Measurements from ENCODE around the genes ZNF766, ERVV-2, ZNF160, VN1R2, NLRP12 and LILRA5.

DNA sequence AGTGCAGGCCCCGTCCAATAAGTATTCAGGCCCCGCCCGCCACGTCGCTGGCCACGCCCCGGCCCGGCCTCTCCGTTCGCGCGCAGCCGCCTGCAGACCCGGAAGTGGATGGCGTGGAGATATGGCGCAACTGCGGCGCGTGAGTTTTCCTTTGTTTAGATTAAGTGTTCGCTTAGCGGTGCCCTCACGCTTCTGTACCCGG, at the start of gene ZNF766:
ZNF766 (plus strand) TSS at position 95 of the 202 bp plus-strand sequence.
- PRO-cap, result bidirectional peak, plus-strand start at position 102 of the sequence, minus-strand start outside the sequence

- PRO-cap, result no peak
Observed at GRCh38 chr19:52585006-52585537, 15.0 kb downstream of the ZNF701 start.

DNA sequence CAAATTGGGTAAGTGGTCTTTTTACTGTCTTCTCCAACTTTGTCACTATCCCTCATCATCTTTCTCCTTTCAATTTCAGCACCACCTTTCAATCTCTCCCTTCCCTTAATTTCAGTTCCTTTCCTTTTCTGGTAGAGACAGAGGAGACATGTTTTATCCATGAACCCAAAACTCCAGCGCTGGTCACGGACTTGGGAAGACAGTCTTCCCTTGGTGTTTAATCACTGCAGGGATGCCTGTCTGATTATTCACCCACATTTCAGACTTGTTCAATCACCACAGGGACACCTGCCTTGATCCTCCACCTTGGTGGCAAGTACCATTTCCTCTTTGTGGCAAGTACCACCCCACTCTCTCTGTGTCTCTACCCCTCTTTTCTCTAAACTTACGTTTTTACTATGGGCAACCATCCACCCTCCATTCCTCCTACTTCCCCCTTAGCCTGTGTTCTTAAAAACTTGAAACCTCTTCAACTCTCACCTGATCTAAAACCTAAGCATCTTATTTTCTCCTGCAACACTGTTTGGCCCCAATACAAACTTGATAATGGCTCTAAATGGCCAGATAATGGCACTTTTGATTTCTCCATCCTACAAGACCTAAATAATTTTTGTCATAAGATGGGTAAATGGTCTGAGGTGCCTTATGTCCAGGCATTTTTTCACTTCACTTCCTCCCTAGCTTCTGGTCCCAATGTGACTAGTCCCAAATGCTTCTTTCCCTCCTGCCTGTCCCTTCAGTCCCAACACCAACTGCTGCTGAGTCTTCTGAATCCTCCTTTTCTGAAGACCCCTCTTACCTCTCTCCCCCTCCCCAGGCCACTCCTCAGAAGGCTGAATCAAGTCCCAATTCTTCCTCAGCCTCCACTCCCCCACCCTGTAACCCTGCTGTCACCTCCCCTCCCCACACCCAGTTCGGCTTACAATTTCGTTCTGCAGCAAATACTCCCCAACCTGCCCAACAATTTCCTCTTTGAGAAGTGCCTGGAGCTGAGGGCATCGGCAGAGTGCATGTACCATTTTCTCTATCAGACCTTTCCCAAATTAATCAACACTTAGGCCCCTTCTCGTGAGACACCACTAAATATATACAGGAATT, 51.5 kb downstream of the ZNF701 start:
- PRO-cap, result no peak

DNA sequence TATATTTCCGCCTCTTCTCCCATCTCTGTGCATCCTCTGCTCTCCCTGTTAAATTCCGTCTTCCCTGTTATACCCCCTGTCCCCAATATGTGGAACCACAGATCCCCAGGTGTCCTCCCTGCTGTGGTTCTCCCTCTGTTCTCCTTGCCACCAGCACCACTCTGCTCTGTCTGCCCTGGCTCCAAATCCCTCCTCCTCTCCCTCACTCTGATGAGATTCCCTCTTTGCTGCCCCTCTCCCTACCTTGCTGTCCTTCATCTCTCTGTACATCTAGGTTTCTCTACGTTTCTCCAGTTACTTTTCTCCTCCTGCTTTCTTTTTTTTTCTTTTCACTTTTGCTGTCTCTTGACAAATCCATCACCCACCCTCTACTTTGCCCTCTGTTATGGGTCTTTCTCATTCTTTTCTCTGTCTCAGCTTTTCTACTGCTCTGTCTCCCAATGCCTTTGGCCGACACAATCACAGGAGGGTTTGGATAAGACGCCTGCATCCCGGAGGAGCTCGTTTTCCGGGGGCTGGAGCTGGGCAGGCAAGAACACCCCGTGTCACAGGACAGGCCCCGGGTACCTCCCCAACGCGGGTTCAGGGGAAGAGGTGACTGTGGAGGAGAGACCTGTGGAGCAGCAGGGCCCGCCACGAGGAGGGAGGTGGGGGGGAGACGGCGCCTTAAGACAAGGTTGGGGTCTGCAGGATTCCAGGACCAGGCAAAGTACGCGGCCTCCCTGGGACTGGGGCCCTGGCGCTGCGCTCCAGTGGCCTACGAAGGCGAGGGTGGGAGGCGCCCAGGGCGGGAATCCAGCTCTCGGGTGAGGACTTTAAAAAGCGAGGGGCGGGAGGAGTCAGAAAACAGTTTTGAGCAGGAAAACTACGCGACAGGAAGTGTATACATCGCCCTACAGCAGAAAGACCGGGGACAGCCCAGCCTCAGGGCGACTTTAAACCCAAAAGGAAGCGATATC, 52.8 kb downstream of the ENSG00000269825 start:
- PRO-cap, result no peak

DNA sequence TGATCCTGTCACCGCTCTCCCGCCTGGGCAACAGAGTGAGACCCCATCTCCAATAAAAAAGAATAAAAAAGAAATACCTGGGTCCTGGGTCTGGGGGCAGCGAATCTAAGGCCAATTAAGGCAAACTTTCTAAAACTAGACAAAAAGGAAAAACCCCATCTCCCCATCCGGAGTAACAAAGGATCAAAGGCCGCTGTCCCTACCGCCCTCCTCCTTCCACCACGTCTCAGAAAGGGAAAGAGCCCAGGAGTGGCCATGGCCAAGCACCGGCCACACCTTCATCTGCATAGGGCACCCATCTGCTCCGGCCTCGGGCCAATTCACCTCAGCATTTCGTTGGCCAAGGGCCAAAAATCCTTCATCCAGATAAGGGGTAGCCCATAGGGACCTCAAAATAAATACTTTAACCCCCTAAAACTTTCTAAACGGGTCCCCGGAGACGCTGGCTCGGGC, 750 bp downstream of the ZNF320 start:
- PRO-cap, result no peak

GRCh38 chr19:53044590-53044886, at the start of gene ERVV-2:
Gene ERVV-2, plus strand, starts transcription at chr19:53044740.
- PRO-cap, result no peak

DNA sequence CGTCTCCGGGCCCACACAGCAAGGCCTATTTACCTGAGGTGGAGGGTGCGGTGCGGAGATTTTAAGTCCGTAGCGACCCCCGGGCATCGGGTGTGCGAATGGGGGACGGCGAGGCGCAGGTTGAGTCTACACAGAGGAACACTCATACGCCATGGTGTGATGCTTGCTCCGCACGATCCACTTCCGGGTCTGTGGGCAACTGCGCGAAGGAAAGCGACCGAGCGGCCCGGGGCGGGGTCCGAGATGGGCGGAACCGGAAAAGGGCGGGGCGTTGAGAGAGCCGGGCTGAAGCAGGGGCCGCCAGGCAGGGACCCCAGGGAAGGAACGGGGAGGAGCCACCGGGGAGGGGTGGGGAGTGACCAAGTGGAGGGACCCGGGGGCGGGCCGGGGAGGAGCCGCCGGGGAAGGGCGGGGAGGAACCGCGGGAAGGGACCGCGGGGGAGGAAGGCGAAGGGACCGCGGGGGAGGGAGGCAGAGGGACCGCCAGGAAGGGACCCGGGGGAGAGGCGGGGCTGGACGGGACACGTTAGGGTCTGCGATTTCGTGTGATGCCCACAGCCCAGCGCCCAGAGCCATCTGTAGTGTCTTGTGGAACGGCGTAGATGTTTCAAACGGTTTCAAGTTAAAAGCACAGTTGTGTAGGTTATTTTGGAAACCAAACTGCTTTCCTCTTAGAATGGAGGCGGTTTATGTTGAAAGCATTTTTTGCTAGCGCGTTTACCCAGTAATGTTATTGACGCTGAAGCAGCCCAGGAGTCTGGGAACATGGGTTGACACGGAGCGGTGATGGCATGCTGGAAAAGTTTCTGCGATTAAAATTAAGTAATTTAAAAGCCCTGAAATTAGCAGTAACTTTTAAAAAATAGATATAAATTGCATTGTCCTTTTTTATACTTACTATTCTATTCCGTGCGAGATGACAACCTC, at the start of gene ZNF160:
ZNF160 (minus strand) TSS at position 191 of the 927 bp plus-strand sequence.
- PRO-cap, result bidirectional peak, plus-strand start at position 453 of the sequence, minus-strand start at position 185 of the sequence

GRCh38 chr19:53257948-53258514, at the start of gene VN1R2:
Gene VN1R2, plus strand, starts transcription at chr19:53258292.
- PRO-cap, result no peak

DNA sequence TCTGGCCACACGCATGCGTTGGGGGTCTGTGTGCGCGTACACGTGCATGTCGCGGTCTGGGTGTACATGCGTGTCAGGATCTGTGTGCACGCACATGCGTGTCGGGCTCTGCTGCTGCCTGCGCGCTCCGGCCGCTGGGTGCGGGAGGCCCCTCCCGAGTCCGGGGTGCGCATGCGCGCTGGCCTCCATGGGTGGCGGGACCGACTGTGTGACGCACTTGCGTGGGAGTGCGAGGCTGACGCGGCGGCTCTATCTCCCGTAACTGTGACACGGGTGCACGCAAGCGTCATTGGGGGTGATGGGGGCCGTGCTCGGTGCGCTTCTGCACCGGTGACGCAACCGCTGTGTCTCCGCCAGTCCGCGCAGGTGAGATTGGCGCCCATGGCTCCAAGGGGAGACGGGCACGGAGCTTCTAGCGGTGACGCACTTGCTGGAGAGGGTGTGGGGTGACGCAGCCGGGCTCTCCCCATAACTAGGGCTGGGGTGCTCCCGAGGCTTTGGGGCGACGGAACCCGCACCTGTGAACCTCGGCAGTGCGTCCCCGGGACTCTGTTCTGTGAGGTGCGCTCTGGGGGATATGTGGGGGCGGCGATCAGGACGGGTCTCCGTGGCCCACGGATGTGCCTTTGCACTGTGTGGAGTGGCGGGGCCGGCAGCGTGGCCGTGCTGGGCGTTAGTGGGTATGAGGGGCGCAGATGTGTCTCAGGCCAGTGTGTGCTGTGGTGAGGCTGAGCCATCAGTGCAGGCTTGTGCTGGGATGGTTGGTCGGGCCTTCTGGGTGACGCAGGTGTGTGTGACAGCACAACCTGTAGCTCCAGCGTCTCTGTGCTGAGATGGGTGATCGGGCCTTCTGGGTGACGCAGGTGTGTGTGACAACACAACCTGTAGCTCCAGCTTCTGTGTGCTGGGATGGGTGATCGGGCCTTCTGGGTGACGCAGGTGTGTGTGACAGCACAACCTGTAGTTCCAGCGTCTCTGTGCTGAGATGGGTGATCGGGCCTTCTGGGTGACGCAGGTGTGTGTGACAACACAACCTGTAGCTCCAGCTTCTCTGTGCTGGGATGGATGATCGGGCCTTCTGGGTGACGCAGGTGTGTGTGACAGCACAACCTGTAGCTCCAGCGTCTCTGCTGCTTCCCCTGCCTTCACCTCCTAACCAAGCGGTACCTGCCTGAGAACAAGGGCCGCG, 16.8 kb downstream of the ZNF331 start:
- PRO-cap, result bidirectional peak, plus-strand start at position 289 of the sequence, minus-strand start at position 81 of the sequence

GRCh38 chr19:53573869-53574225, 35.9 kb downstream of the ZNF331 start:
- PRO-cap, result no peak

- PRO-cap, result no peak
Observed at GRCh38 chr19:53824065-53824566, at the start of gene NLRP12. Gene NLRP12, minus strand, starts transcription at chr19:53824314.

DNA sequence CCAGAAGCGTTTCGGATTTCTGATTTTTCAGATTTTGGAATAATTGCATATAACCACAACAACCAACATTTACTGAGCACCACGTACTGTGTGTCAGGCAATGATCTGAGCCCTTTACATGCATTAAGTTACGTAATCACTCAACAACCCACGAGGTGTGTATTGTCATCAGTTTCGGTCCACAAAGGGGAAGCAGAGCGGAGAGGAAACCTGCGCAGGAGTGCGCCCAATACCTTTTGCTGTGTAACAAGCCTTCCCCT, 20.7 kb upstream of the NLRP12 start:
- PRO-cap, result no peak

DNA sequence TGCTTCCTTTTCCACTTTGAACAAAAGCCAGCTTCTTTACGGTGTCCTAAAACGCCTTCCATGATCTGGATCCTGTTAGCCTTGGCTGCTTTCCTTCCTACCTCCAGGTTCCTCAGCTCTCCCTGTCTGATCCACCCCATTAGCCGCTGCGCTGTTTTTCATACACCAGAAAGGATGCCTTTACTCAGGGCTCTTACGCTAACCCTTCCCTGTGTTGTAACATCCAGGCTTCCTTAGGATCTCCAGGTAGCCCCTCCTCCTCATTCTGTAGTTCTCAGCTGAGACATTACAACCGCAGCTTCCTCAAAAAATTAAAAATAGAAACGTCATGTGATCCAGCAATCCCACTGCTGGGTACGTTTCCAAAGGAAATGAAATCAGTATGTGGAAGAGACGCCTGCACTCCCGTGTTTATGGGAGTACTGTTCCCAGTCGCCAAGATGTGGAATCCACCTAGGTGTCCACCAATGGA, 18.5 kb upstream of the MYADM start:
- PRO-cap, result bidirectional peak, plus-strand start at position 380 of the sequence, minus-strand start at position 211 of the sequence

DNA sequence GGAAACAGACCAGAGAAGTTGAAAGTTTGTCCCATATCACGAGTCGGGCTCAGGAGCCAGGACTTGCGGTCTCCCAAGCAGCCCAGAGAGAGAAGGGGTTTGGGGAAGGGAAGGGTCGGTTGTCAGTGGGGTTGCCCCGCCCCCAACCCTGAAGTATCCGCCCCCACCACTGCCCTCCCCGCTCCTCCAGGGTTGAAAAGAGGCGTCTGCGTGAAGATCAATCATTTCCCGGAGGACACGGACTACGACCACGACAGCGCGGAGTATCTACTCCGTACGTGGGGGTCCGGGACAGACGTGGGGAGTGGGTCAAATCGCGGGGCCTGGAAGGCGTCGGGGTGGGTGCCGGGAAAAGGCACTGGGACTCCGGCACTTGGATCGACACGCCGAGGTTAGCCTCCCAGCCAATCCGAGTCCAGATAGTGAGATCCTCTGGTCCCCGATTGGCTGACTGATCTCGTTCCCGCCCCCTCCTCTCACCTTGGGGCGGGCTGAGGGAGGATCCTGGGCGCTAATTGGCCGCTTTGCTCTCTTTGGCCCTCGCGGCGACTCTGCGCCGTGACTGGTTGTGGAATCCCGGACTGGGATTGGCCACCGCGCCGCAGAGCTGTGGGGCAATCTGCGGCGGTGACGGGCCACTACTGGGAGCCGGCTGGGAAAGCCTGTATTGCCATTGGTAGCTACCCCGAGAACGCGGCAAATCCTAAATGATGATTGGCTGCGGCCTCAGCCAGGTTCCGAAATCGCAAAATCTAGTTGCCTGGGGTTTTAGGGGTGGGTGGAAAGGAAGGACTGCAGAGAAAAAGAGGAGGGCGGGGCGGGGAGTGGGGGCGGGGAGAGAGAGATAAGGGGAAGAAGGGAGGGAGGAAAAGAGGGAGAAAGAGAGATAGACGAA, 13.2 kb upstream of the CACNG6 start:
- PRO-cap, result no peak

GRCh38 chr19:53982604-53983437, 8.6 kb upstream of the CACNG6 start:
- PRO-cap, result unidirectional peak, minus-strand start at chr19:53982690

DNA sequence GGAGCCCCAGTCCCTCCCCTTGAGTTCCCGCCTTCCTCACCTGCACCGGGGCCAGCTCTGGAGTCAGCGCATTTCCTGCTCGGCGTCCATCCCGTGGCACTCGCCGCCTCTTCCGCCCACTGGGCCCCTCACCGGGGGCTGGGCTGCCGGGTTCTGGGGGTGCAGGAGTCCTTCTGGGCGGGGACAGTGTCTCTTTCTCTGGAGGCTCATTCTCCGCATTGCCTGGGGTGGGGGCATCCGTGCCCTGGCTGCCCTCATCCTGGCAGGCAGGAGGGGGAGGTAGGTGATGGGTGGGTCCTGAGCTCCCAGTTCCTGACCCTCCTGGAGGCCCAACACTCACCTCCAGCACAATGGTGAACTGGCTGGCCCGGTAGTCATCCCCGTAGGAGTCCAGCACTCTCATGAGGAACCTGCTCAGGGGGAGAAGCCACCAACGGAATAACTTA, 5.4 kb downstream of the NDUFA3 start:
- PRO-cap, result no peak

- PRO-cap, result no peak
Observed at GRCh38 chr19:54158546-54159233, 831 bp downstream of the LENG1 start.

DNA sequence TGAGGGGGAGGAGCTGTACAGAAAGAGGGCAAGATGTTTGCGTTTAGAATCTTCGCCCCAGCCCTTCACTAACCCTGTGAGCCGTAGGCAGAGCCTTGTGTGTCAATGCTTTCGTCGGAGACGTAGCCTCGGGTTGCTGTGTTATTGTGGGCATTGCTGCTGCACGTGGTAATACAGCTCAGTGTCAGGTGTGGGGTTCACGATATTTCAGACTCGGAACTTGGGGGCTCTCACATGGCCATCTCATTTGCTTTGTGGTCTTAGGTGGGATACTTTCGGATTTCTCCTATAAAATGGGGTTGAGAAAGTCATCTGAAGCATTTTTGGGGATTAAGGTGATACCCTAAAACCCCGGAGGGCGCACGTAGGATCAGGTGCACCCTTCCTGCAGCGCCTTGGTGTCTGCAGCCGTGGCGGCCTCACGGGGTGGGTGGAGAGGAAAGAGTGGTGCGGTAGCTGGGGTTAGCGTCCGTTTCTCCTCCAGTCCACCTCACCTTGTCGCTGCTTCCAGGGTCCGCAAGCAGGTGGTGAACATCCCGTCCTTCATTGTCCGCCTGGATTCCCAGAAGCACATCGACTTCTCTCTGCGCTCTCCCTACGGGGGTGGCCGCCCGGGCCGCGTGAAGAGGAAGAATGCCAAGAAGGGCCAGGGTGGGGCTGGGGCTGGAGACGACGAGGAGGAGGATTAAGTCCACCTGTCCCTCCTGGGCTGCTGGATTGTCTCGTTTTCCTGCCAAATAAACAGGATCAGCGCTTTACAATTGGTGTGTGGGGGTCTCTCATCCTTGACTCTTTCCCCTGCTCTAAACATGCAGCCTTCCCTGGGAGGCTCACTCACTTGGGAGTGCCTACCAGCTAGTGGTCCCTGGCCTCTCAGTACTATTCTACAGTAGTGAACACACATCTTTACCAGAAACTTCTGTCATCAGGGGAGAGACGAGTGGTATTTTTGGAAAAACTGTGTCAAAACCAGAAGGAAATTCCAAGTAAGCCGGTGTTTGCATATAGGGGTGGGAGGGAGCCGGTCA, 6.5 kb downstream of the RPS9 start:
- PRO-cap, result no peak

DNA sequence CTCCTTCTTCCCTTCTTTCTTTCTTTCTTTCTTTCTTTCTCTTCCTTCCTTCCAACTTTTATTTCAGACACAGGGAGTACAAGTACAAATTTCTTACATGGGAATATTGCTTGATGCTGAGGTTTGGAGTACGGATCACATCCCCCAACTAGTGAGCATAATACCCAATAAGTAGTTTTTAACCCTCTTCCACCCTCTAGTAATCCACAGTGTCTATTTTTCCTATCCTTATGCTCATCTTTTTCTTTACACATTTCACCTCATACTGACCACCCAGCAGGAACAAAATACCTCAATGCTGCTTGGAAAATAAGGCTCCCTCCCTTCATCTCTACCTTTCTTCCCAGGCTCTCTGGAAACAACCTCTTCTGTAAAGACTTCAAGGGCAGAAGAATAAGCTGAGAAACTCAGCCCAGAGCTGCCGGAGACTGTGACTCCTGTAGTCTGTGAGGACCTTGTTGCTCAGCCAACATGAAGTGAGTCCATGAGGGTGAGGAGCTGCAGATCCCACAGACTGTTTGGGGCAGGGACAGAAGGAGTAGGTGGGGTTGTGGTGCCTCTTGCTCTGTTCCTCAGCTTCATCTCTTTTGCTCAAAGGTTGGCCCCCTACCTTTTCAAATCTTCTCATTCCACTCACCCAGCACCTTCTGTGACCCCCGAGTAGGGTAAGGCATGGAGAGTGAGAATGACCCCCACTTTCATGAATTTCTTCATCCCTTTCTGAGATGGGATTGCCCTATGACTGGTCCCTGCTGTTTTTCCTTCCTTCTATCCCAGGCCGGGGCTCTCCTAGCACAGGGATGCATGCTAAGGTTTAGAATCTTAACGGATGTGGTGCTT, 7.9 kb downstream of the LILRA5 start:
- PRO-cap, result no peak

DNA sequence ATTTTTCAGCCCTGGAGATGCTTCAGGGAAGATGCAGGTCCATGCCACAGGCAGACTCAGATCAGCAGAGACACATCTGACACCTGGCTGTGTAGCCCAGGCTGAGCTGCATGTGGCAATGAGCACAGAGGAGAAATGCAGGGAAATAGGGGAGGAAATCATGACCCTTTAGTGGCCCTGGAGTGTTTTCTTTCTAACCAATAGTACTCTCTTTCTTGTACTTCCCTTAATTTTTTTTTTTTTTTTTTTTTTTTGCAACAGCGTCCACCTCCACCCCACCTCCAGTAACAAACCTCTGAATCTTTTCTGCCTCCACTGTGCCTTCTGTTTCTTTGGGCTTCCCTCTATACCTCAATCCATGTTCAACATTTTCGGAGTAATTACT, at the start of gene LILRA5:
LILRA5 (minus strand) TSS at position 139 of the 385 bp plus-strand sequence.
- PRO-cap, result no peak